Vein endothelial cell (primary cell): ENCODE results near the gene KCNJ2.

DNA sequence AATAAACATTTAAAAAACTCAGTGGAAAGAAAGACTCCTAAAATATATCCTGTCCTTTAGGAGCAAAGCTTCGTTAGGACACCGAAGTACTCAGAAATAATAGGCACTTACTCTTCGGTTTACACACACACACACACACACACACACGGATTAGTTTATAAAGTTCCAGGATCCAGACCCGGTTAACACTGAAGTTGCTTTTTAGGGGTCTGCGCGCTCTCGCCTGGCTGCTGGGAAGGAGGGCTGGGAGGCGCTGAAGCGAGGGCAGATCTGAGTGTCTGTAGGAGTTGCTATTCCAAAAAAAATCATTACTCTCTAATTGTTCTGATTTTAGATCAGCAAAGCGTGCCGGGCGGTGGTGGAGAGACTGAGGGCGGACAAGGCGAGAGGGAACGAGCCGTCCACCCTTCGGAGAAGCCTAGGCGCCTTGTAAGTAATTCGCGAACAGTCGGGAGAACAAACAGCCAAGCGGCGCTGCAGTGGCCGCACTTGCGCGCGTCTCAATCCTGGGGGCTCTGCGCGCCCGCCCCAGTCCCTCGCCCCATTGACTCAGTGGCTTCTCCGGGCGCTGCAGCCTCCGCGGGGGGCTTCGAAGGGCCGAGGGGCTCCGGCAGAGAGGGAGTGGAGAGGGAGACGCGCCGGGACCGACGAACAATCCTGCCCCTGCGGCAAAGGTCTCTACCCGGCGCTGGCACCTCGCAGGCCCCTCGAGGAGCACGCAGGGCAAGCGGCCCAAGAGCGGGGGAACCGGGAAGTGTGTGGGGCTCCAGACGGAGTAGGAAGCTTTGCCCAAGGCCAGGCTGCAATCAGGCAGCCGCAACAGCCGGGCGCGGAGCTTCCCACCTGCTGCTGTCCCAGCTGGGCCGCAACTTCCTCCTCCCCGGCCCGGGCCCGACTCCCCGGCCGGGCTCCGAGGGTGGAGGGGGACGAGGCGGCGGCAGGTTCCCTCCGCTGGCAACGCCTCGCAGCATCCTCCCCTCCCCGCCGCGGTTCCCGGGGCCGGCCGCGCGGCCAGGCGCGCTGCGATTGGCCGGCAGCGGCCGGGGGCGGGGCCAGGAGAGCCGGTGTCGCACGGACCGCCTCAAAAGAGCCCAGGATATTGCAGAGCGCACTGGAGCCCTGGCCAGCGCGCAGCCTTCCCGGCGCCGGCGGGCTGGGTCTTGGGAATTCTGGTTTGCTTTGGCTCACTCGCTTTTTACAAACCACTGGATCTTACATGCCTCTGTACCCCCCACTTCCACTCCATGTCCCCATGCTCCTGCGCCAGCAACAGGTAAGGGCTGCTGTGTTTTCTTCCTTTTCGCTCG, at the start of gene KCNJ2:
TSS of gene KCNJ2 (plus strand) at position 1,104 of the 1,307 bp plus-strand sequence.
- CAGE, long polyA plus RNA = start-site peak on the minus strand centred at position 936 of the sequence, 86 bp wide, 15 and 7 reads in 2 replicates

DNA sequence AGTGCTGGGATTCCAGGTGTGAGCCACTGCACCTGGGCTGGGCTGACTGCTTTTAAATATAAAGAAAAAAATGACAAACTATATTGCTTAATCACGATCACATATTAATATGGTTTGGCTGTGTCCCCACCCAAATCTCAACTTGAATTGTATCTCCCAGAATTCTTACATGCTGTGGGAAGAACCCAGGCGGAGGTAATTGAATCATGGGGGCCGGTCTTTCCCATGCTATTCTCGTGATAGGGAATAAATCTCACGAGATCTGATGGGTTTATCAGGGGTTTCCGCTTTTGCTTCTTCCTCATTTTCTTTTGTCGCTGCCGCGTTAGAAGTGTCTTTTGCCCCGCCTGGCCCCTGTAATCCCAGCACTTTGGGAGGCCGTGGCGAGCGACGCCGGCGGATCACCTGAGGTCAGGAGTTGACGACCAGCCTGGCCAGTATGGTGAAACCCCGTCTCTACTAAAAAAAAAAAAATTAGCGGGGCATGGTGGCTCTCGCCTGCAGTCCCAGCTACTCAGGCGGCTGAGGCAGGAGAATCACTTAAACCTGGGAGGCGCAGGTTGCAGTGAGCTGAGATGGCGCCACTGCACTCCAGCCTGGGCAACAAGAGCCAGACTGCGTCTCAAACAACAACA, 220.0 kb downstream of the KCNJ2 start:
- CAGE, long polyA plus RNA = no peak

DNA sequence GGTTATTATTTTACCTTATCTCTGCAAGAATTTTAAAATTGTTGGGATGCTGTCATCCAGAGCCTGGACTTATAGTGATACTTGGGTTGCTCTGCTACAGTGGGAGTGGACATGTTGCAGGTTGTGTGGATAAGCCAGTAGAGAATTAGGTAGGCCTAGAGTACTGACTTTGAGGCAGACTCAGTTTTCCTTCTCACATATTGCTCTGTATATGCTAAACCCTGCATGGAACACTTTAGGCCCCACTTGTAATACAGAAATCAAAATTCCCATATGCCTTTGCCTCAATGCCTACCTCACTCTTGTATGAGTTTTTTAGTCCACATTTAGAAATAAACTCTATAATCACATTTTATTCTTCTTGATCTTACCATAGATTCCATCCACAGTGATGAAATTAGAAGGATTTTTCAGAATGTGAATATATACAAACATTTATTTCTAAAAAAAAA, 221.9 kb downstream of the KCNJ2 start:
- CAGE, long polyA plus RNA = no peak

DNA sequence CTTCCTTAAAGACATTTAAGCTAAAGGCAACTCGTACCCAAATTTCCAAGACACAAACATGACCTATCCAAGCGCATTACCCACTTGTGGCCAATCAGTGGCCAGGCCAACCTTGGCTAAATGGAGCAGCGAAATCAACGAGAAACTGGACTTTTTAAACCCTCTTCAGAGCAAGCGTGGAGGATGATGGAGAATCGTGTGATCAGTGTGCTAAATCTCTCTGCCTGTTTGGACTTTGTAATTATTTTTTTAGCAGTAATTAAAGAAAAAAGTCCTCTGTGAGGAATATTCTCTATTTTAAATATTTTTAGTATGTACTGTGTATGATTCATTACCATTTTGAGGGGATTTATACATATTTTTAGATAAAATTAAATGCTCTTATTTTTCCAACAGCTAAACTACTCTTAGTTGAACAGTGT, 3.7 kb downstream of the SOX9 start:
- CAGE, long polyA plus RNA = no peak

GRCh38 chr17:72126382-72127150, 5.7 kb downstream of the SOX9 start:
- CAGE, long polyA plus RNA = no peak

DNA sequence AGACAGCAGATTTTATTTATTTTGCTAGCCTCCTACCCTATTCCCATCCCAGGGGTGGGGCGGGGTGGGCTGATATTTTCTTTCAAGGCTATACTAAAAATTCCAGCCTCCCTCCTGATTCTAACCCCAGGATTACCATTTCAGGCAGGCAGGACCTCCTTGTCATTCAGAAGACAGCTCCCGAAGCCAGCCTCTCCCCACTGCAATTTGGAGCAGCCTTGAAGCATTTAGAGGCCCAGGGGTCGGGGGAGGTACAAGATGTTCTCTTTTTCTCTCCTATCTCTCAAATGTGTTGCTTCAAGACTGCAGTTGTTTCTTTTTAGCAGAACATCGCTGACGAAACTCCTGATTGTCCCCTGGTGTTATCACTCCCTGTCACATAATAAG, 71.0 kb downstream of the SOX9 start:
- CAGE, long polyA plus RNA = no peak

- CAGE, long polyA plus RNA = no peak
Measured at GRCh38 chr17:72337743-72337942, 216.8 kb downstream of the SOX9 start.

DNA sequence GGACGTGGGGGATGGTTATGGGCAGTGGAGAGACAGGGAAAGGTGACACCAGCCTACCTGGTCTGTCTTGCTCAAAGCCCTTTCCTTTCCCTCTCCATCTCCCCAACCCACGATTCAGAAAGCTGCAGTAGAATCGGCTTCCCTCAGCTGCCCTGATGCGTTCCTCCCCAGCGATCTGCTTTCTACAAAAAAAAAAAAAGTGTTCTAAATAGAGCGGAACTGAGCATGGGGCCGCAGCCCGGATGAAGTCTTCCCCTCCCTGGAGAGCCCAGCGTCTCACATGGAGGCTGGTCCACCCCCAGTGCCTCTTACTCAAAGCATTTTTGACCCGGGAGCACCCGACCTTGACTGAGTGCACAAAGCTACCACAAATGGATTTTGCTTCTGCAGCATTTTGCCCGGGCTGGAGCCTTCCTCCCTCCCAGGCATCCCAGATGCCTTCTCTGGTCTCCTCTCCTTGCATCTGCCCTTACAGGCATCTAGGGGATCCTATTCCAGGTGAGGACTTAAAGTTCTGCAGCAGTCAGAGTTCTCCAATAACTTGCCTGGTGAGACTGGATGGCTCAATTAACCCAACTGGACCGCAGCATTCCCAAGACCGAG, 271.8 kb downstream of the SOX9 start:
- CAGE, long polyA plus RNA = no peak

GRCh38 chr17:72422283-72422717, 301.5 kb downstream of the SOX9 start:
- CAGE, long polyA plus RNA = no peak

- CAGE, long polyA plus RNA = no peak
Measured at GRCh38 chr17:72446356-72447033, 325.7 kb downstream of the SOX9 start.

GRCh38 chr17:72590684-72591177, 469.9 kb downstream of the SOX9 start:
- CAGE, long polyA plus RNA = no peak

- CAGE, long polyA plus RNA = no peak
Measured at GRCh38 chr17:72591178-72592020, 470.6 kb downstream of the SOX9 start.

- CAGE, long polyA plus RNA = no peak
Measured at GRCh38 chr17:72931519-72932030, 160.9 kb downstream of the SLC39A11 start.

GRCh38 chr17:73156147-73156591, 8.6 kb upstream of the SSTR2 start:
- CAGE, long polyA plus RNA = no peak

GRCh38 chr17:73191514-73191837, 1.4 kb upstream of the COG1 start:
- CAGE, long polyA plus RNA = no peak

DNA sequence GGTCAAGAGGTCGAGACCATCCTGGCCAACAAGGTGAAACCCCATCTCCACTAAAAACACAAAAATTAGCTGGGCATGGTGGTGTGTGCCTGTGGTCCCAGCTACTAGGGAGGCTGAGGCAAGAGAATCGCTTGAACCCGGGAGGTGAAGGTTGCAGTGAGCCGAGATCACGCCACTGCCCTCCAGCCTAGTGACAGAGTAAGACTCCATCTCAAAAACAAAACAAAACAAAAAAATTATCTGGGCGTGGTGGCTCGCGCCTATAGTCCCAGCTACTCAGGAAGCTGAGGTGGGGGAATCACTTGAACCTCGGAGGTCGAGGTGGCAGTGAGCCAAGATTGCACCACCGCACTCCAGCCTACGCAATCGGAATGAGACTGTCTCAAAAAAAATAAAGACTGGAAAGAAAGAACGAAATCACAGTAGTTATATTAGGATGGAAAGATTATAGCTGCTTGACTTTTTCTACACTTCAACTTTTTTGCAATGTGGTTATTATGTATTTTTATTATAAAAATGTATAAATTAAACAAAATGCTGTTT, 18.9 kb downstream of the COG1 start:
- CAGE, long polyA plus RNA = no peak

- CAGE, long polyA plus RNA = no peak
Measured at GRCh38 chr17:73278932-73279438, 17.3 kb upstream of the CPSF4L start.

GRCh38 chr17:73336804-73337426, 25.1 kb upstream of the CDC42EP4 start:
- CAGE, long polyA plus RNA = no peak

- CAGE, long polyA plus RNA = no peak
Measured at GRCh38 chr17:73337871-73338793, 26.3 kb upstream of the CDC42EP4 start.

DNA sequence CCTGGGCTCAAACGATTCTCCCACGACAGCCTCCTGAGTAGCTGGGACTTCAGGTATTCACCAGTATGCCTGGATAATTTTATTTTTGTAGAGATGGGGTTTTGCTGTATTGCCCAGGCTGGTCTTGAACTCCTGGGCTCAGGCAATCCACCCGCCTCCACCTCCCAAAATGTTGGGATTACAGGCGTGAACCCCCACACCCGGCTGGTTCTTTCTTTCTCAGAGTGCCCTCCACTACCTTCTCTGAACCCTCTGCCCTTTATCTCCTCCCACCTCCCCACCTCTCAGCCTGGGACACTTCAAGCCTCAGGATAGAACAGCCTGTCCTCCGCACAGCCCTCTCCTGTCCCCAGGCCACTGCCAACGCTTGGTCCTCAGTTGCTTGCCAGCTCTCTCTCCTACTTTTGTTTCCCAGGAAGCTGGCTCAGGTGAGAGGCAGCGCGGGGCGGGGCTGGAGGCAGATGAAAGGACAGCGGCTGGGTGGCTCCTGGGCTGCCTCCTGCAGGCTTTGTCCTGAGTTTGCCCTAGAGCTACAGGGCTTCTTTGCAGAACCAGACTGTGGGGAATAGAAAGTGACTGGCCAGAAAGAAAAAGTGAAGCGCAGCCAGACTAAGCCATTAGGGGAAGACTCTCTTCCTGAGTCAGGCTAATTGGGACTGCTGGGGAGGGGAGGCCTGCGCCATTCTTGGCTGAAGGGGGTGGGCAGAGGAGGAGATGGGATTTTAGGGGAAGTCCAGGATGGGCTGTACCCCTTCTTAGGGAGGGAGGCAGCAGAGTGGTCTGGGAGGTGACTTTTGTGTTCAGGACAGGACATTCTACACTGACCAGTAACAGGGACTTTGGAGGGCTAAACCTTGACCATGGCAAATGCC, 48.2 kb upstream of the CDC42EP4 start:
- CAGE, long polyA plus RNA = no peak